ENCODE data around the gene CPN2.

GRCh38 chr3:192063364-192063977 is 602.5 kb downstream of the PYDC2 start:
- PRO-cap: no peak
- RAMPAGE, long total RNA, 4 experiments: no peak in any of the 4 experiments

DNA sequence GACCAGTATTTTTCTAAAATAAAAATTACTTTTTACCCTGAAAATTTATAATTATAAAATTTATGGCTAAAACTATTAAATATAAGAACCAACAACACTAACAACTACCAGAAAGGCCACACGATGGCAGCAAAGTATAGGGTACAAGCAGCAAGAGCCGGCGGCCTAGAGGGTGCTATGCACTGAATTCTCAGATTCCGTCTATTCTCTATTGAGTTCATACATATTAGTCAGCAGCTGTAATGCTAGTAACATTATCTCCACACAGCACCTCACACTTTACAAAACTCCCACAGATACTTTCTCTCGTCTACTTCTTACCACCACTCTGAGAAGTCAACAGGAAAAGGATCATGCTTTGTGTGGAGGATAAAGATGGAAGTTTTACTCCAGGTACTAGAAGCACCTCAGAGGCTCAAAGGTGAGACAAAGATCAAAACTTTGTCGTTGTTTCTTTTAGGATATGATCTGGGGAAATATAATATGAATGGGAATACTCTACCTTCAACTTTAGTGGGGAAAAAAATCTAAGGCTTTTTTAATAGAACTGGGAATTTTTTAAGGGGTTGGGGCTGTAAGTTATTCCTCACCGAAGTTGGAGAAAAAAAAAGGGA is 160.5 kb downstream of the FGF12 start:
- PRO-cap: no peak
- RAMPAGE, long total RNA, 4 experiments: no peak in any of the 4 experiments

DNA sequence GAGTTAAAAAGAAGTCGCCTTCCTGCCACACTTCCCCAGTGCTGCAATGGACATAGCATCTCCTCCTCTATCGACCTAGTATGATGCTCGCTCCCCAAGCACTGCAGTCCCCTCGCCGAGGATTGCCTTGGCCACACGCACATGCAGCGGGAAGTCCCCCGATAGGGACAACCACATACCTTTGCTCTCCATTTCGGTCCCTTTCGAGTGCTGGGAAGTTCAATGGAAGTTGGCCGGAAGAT is 418 bp downstream of the FGF12 start:
- PRO-cap: no peak
- RAMPAGE, long total RNA, 4 experiments: no peak in any of the 4 experiments

DNA sequence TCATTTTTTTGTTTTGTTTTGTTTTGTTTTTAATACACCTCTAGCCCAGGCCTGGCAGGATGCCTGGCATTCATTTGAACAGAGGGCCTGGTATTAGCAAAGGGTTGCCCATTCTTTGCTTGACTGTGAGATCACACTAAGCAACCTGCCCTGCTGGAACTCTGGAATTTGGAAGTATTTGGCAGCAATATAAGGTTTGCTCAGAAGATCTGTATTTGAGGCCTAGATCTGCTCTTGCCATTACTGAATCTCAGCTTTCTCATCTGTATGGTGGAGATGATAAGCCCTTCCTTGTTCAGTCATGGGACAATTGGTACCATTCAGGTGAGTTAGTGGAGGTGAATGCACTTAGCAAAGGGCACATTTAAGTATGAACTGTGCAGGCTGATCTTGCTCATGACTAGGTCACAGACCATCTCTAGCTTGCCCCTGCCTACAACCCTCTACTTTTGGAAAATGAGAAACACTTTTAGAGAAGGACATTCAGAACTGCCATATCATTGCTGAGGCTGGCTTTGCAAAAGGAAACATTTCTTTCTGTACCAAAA is 21.9 kb upstream of the ATP13A5 start:
- PRO-cap: no peak
- RAMPAGE, long total RNA, 4 experiments: no peak in any of the 4 experiments

DNA sequence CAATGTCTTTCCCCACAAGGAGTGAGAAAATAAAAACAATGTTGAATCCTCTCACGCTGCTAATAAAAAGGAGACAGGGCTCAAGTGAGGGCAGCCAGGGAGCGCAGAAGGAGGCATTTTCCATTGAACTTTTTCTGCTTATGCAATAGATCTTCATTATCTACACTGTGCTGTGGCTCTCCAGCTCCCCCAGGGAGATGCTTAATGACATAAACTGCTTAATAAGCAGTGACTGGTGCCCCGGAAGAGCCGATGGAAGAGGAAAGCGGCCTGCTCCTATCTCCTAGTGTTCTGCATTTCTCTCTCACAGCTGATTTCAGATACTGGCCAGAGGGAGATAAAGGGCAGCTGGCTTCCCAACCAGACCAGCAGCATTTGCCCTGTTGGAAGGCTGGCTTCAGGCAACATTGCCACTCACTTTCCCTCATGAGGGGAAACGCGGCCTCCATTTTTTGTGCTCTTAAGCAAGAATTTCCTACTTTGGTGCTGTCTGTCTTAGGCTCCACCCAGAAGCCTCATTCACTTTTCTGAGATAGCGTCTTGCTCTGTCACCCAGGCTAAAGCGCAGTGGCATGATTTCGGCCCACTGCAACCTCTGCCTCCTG is 152.2 kb downstream of the OPA1 start:
- PRO-cap: no peak
- RAMPAGE, long total RNA, 4 experiments: no peak in any of the 4 experiments

DNA sequence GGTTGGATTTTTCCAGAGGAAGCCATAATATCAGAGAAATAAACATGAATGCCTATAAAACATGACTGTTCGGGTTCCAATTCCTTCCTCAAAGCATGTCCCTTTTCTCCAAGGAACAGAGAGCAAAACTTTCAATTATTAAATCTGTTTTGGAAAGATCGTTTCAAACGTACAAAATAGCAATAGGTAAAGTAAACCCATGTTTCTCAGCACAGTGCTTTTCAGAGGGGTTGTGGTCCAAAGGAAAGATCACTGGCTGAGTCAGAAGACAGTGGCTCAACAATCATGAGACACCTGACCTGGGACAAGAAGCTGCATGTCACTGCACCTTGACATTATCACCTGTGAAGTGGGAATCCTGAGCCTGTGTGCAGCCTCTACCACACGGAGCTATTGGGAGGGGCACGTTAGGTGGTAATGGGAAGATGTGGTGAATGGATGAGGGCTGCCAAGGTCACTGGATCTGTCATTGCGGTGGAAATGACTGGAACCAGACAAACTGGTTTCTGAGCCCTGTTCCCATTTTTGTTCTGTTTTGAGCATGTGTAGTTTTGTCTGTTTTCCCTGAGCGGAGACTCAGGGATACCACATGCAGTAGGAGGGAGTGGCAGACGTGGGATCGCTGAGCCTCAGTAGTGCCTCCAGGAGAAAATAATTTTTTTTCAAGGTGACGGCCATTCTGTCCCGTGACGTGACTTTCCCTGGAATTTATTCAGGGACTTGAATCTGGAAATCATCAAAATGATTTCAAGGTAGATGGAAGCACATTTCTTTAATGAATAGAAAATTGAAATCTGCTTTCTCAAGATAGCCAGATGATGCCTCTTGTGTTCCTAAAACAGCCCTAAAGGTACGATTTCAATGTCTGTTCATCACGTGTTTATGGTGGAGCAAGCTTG is 235.5 kb downstream of the OPA1 start:
- PRO-cap: no peak
- RAMPAGE, long total RNA, 4 experiments: no peak in any of the 4 experiments

GRCh38 chr3:193971227-193971861 is 164.6 kb upstream of the HES1 start:
- PRO-cap: no peak
- RAMPAGE, long total RNA, 4 experiments: no peak in any of the 4 experiments

- PRO-cap: no peak
- RAMPAGE, long total RNA, 4 experiments: no peak in any of the 4 experiments
Observed at GRCh38 chr3:194034287-194035273, 101.4 kb upstream of the HES1 start.

DNA sequence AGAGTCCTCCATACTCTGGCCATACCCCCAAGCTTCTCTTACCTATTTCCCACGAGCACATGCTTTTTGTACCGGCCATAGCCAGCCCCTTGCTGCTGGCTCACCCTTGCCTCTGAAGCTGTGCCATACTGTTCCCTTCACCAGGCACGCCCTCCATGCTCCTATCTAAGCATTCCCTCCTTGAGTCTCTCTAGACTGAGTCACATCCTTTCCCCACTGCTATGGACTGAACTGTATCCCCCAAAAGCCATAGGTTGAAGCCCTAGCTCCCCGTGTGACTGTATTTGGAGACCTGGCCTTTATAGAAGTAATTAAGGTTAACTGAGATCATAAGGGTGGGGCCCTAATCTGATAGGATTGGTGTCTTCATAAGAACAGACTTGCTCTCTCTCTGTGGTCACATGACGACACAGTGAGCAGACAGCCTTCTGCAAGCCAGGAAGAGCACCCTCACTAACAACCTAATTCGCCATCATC is 66.6 kb upstream of the HES1 start:
- PRO-cap: no peak
- RAMPAGE, long total RNA, 4 experiments: no peak in any of the 4 experiments

DNA sequence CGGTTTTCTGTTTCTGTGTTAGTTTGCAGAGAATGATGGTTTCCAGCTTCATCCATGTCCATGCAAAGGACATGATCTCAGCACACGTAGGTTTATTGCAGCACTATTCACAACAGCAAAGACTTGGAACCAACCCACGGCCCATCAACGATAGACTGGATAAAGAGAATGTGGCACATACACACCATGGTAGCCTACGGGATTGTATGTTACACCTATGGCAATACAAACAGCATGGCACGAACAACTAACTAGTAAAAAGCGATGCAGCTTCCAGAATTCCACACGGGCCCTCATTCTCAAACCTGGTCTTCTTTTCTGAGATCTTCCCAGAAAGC is 9.4 kb upstream of the HES1 start:
- PRO-cap: no peak
- RAMPAGE, long total RNA, 4 experiments: no peak in any of the 4 experiments

DNA sequence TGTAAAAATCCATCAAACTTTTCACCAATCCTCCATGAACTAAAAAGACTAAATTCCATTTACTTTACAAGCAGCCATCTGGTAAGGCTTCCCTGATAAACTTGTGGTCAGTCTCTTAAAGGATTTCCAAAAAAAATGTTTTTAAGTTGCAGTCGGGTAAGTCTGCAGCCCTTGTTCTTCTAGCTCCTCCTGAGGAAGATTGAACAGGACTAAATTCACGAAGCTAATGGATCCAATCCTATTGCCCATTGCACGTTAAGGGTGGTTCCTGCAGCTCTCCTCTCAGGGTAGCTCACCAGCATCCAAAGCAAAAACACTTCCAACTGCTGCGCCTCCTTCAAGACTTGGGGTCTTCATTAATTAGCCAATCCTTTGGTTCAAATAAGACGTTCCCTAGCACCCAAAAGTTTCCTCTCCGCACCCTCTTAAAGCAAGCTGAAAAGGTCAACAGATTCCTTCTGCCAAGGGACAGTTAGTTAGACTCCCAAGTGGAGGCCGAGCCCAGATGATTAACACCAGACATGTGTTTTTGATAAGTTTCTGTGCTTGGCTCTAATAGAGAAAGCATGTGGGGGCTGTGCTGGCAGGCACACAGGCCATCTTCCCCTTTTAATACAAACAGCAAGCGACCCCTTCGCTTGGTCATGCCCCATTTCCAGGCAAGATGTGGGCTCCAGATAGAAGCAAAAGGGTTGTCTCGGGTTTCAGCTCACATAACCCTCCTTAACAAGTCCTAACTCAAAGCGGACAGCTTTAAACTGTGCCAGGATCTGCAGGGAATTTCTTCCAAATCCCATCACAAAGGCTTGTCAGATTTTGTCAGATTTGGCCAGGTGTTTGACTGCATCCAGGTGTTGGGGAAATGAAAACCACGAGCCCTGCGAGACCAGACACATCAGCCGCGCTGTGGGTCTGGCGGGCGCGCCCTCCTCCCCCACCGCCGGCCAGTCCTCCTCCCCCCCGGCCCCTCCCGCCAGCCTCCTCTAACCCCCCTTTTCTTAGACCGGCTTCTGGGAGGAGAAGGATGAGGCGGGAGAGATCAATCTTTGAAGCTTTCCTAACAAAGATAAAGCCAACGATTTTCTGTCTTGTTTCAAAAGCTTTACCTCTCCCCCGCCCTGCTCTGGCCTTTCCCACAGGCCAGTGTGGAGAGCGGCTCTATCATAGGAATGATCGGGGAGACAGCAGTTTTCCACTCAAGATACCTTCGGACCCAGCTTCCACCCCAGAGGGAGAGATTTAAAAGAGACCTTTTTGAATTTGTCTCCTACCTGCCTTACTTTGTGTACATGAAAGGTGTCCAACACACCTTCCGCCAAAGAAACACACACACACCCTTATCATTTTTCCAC is 3.2 kb downstream of the HES1 start:
- PRO-cap: no peak
- RAMPAGE, long total RNA, 4 experiments: no peak in any of the 4 experiments

GRCh38 chr3:194166724-194167299 is 30.9 kb downstream of the HES1 start:
- PRO-cap: no peak
- RAMPAGE, long total RNA, 4 experiments: no peak in any of the 4 experiments

DNA sequence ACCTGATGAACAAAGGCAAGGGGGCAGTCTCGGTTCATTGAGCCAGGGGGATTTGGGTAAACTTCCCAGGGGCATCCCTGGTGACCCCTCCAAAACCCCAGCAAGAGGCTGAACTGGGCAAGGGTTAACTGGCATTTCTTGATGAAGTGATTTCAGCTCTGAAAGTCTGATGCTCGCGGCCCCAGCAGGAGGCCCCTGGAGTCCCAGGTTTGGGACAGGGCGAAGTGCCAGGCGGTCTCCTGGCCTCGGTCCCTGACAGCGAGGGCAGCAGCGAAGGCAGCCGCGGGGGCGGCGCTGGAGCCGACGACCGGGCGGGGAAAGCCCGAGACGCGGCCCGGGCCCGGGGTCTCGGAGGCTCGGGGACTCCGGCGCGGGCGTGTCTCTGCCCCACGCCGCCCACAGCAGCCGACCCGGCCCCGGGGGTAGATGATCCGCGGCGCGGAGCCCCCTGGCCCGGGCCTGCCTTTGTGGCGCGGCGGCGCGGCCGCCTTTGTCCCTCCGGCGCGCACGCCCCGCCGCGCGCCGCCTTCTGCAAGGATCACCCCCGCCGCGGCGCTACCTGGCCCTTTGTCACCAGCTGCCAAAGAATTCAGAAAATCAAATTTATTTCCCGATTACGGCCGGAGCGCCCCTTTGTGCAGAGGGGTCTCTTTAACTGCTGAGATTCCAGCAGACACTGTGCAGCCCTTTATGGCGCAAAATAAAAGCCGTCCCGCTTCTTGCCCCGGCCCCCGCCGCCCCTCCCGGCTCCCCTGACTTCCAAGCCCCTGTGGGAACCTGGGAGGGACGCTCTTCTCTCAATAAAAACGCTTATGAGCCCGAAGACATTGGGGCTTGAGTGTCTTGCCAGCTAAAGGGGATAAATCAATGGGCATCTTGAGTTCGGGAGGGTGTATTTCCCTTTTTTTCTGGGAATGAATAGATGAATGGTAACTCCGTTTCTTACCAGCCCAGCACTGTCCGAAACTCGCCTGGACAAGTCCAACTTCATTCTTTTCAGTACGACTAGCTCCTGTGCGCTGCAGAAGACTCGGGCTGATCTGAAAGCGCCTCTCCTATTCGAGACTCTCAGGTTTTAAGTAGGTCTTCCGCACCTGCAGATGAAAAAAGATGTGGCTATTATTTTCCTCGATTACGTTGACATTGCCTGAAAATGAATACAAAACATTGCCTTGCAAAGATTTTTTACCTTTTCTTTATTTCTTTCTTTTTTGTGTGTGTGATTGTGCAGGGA is 68.3 kb downstream of the HES1 start:
- PRO-cap: no peak
- RAMPAGE, long total RNA, 4 experiments: no peak in any of the 4 experiments

- PRO-cap: bidirectional peak, plus-strand start at chr3:194269886, minus-strand start at chr3:194269709
- RAMPAGE, long total RNA, 4 experiments: no peak in any of the 4 experiments
Observed at GRCh38 chr3:194269289-194270208, 81.6 kb downstream of the CPN2 start.

GRCh38 chr3:194300109-194300794 is 50.9 kb downstream of the CPN2 start:
- PRO-cap: bidirectional peak, plus-strand start at chr3:194300672, minus-strand start at chr3:194300529
- RAMPAGE, long total RNA, 4 experiments: no peak in any of the 4 experiments

DNA sequence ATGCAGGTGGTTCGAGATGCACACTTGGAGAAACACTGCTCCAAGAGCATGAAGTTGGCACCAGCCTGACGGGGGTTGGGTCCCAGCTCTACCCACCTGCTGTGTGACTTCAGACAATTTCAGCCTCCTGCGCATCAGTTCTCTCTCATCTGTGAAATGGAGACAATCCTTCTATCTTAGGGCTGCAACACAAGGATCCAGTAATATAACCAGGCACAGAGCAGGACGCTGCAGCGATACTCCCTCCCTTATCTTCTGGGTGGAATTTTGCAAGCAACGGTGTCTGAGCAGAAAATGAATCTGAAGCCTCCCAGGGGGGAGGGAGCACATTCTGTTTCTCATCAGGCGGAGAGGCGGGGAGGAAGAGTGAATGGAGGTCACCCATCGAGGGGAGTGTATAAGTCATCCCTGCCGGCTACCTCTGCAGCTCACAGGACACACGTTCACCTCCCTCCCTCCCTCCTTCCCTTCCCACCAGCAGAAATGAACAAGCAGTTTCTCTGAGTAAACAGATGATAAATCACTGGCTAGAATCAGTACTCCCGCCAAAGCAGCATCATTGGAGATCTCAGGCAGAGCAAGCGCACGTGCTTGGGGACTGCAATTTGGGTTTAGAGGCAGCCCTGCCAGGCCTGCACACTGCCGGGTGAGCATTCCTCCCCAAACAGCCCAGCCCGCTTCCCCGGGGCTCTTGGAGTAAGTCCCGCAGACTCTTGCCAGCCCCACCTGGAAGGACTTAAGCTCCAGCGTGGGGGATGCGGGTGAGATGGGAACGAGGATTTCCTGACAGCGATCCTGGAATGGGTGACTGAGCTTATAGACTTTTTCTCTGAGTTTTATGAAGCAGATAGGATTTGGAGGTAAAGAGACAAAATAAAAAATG is 38.4 kb downstream of the CPN2 start:
- PRO-cap: bidirectional peak, plus-strand start at position 559 of the sequence, minus-strand start at position 254 of the sequence
- RAMPAGE, long total RNA, 4 experiments: no peak in any of the 4 experiments

DNA sequence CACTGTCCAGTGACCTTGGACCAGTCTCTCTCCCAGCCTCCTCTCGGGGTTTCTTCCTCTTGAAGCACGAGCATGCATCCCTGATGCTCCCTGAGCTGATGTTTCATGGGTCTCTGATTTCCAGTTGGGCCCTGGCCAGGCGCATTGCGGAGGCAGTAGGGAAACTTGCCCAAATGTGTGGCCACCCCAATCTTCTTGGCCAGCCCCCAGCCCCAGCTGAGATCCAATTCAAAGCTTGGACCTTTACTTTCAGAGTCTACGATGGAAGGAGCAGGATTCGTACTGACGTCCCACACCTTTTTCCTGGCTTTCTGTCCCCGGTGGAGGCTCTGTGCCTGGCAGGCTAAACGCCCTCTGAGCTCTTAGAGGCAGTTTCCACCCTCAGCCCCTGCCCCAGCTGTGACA is 37.5 kb downstream of the CPN2 start:
- PRO-cap: no peak
- RAMPAGE, long total RNA, 4 experiments: no peak in any of the 4 experiments

- PRO-cap: bidirectional peak, plus-strand start at chr3:194324159, minus-strand start at chr3:194323881; unidirectional peak, minus-strand start at chr3:194324425
- RAMPAGE, long total RNA, 4 experiments: no peak in any of the 4 experiments
Observed at GRCh38 chr3:194323459-194324853, 27.2 kb downstream of the CPN2 start.

- PRO-cap: no peak
- RAMPAGE, long total RNA, 4 experiments: no peak in any of the 4 experiments
Observed at GRCh38 chr3:194351026-194351896, at the start of gene CPN2. CPN2 (minus strand) TSS chr3:194351328.

DNA sequence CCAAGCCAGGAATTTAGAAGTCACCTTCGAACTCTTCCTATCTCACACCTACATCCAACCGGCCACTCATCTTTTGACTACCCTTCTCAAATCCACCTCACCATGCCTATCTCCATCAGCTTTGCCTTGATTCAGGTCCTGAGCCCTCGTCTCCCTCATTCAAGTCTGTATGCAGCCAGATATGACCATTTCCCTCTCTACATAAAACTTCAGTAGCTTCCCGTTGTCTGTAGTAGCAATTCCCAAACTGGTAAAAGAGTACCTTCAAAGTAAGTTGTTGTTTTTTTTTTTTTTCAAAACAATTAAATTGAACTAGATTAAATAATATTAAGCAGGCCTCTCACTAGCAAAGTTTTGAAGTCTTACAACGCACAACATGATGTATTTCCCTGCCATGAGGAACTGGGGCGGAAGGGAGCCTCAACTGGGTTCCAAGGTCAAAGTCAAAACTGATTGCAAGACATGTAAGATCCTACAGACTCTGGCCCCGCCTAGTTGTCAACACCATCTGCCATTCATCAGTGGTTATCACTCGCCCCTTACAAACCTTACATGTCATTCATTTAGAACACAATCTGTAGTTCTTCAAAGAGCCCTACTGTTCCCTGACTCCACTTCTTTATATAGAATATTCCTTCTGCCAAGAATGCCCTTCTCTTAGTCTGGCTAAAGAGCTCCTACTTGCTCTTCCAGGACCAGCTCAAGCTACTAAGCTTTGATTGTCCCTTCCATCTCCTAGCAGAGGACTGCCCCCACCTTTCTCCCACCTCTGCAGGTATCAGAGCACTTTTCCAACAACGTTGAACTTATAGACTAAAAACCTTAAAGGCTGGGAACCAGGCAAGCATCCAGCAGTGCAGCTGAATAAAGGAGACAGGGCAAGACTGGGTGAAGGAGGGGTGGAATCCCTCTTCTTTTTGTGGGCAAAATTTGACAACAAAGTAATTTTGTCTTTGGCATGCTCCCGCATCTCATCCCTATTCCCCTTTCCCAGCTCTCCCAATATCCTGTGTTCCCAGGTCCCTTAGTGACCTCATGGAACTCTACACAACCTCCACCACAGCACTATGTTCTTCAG is 10.0 kb downstream of the ATP13A3 start:
- PRO-cap: no peak
- RAMPAGE, long total RNA, 4 experiments: start-site peak on the minus strand in 1 of 4 experiments, centred at position 1,032 of the sequence, 5 reads per replicate